Aorta (tissue), 1 donor: Measurements from ENCODE around the gene NDUFV2.

- PRO-cap = no peak
Measured at GRCh38 chr18:7754626-7755579, 187.8 kb downstream of the PTPRM start.

- PRO-cap = no peak
Measured at GRCh38 chr18:7818905-7819593, 251.9 kb downstream of the PTPRM start.

- PRO-cap = no peak
Measured at GRCh38 chr18:8076262-8076807, 509.2 kb downstream of the PTPRM start.

DNA sequence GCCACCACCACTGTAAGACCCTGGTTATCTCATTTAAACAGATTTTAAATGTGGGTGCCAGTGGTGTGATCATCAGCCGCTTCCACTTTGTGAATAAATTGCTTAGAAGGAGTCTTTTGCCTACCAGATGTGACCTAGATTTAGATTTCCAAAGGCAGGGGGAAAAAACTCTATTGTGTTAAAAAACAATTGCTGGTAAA is 466.4 kb upstream of the RAB12 start:
- PRO-cap = no peak

DNA sequence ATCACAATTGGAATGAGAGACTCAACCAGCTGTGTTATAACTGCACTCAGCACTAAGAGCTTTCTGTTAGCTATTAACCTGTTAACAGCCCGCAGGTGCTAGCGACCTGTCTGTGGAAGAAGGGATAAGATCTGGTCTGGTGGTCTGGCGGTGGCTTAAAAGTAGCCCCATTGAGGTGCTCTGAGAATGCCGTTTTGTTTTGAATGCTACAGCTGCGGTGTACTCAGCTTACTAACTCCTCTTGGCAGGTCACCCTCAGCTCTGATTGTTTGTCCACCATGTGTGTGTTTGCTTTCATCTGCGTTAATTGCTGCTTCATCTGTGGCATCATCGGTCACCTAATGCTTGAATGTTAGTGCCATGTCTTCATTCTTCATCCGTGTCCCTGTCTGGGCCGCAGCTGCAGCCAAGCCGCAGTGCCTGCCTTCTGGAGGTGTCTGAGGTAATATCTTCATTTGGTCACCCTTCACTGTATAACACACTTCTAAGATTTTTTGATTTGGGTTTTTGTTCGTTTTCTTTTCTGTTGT is 16.4 kb downstream of the RAB12 start:
- PRO-cap = no peak

DNA sequence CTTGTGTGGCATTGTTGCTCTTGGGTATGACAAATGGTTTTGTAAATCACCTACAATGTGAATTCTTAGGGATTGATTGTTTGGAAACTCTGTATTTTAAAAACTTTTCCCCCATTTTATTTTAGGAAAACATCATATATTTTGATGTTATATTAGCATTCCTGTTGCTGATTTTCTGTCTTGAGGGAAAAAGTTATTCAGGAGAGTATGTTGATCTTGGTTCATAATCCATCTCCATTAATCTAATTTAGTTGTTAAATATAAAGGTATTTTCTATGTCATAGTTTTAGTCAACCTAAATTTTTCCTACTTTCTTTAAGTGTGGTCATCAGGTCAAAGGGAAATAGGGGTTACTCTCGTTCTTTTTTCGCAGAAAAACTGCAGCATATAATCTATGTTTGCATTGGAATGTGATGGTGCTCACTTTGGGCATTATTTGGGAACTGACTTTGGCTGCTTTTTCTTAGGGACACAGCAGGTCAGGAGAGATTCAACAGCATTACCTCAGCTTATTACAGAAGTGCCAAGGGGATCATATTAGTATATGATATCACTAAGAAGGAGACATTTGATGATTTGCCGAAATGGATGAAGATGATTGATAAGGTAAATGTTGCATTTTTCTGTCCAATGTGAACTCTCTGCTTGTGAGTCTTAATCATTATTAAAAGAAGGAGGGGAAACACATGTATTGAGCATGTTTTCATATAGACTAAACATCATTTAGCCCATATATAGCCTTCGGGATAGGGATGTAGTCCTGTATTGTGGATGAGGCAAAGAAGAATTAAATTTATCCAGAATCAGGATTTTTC is 23.7 kb downstream of the RAB12 start:
- PRO-cap = no peak

DNA sequence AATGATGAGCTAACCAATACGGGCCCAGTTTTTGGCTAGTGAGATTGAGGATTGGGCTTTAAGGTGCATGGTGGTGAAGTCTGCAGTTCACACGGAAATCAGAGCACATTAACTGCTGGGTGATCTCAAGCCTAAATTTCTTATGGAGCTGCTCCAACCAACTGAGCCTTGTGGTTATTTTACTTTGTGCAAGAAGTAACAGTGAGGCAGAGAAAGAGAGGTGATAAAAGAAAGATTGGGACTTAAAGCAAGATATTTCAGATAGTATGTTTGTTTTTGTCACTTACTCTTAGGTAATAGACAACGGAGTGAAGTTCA is 2.4 kb downstream of the MTCL1 start:
- PRO-cap = no peak

DNA sequence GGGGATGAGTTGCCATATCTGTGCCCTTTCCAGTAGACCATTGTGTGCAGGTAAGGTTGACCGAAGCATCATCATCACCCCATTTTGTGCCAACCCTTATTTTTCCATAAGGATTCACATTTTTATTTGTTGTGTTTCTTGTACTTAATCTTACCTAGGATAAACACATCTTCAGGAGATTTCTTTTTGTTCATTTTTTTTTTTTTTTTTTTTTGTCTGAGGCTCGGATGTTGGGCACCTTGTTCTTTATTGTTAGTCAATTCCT is 11.0 kb downstream of the MTCL1 start:
- PRO-cap = no peak

DNA sequence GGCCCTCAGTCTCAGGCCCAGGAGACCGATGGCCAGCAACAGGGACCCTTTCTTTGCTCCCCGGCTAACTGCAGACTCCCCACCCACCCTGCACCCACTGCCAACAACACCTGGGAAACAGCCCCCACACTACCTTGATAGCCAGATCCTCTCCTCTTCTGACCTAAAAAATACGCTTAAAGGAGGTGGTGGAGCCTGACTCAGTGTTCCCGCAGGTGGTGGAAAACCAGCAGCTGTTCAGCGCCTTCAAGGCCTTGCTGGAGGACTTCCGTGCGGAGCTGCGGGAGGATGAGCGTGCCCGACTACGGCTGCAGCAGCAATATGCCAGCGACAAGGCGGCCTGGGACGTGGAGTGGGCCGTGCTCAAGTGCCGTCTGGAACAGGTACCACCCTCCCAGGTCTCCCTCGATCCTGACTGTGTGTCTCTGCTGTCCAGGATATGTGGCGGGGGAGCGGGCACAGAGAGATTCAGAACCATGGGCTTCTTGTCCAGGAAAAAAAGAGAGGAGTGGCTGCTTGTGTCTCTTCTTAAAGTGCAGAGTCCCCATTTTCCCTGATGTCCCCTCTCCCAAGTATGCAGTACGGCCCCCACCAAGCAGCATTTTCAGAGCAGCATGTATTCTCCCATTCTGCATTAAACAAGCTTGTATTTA is 101.4 kb downstream of the MTCL1 start:
- PRO-cap = no peak

GRCh38 chr18:8911732-8912172 is 190.7 kb upstream of the NDUFV2 start:
- PRO-cap = no peak

DNA sequence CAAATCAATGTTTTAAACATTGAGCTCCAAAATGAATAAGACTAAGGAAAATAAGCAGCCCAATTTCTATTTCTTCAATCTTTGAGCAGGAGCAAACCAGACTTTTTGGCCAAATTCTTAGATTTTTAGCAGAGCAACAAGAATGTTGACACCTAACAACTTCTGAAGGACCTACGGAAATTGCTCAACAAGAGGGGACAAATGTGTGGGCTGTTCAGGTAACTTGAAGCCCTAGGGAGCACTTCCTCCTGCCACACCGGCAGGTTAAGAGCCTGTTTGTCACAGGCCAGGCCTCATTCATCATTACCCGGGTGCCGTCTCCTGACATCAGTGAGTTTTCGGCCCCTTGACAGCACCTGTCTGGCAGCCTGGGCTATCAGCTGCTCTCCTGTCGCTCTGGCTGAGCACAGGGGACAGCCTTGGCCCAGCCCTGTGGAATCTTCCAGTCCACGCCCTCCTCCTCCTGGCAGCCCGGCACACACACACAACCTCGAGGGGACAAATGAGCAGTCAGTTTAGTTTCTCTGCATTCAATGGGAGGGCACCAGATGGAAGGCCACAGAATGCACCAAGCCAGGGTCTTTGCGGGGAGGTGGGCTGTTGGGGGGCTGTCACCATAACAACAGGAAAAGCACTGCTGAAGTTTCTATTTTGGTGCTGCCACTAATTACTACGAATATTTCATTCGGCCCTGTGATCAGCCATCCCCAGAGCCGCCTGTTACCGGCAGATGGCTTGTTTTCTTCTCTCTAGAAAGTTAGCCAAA is 190.1 kb upstream of the NDUFV2 start:
- PRO-cap = no peak

- PRO-cap = no peak
Measured at GRCh38 chr18:8934857-8935321, 167.6 kb upstream of the NDUFV2 start.

DNA sequence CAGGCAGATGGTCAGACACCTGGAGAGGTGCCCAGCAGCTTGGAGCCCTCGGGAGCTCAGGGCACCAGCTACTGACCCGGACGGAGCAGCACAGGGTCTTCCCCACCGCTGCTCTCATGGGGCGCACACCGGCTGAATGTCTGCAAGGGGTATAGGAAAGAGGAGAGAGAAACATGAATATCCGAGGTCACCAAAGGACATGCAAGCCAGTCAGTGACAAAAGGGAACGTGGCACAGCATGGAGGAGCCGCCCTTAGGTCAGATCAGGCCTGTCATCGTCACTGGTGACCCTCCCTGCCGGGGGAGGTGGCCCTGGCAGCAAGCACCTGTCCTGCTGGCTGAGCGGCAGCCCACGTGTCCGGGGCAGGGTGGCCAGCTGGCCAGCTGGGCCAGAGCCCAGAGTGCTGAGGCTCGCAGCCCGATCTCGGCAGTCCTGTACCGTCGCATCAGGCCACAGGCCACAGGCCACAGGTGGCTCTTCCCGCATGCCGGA is 112.0 kb upstream of the NDUFV2 start:
- PRO-cap = no peak

- PRO-cap = no peak
Measured at GRCh38 chr18:9082761-9083234, 19.7 kb upstream of the NDUFV2 start.

DNA sequence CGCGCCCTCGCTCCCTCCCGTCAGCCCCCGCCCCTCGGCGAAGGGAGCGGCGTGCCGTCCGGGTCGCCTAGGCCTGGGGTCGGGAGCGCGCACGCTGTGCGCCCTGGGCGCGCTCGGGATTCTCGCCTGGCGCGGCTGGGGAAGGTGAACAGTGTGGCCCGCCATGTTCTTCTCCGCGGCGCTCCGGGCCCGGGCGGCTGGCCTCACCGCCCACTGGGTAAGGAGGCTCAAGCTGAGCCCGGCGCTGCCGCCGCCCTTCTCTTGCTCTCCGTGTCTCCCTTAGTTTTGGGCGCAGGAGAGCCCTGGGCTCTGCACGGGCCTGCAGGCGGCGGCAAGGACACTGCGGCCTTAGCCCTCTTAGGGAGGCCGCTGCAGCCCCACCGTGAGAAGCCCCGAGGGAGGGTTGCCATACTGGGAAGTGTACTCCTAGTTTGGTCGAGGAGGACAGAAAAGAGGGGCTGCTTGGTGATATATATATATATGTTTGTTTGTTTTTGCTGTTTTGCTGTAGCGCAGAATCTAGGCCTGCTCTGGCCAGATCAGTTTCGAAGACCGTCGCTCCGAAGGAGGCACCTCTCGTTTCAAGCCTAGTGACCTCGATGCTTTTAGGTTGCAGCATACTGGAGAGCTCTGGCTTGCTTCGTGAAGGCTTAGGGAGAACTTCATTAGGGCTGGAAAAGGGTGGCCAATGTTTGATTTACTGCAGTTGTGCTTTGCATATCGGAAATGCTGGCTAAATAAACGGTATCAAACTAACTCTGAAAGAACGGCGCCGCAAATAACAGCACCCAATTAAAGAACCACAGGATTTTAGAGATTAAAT is at the start of gene NDUFV2:
Gene NDUFV2, plus strand, starts transcription at position 119 of the 823 bp plus-strand sequence.
- PRO-cap = bidirectional peak, plus-strand start at position 138 of the sequence, minus-strand start outside the sequence

DNA sequence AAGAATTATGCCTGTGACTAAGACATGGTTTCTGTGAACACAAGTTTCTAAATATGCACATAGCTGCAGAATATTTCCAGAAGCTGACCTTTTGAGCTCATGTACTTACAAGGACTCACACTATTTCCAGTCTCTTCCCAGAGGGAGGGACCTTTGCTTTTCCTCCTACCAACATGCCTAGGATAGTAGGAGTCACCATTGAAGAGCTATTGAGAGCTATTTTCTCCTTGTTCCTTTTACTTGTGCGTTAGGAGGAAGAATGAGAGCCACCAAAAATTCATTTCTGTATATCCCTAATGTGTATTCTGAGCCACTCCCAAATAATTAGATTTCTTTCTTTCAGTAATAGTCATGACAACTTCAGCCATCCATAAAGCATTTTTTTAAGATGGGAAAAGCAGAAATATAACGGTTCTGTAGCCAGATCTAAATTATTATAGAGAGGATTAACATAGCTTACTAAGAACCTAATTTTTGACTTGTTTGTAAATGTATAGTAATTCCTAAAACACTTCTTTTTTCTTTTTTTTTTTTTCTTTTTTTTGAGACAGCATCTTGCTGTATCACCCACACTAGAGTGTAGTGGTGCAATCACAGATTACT is 81.7 kb downstream of the ANKRD12 start:
- PRO-cap = no peak

DNA sequence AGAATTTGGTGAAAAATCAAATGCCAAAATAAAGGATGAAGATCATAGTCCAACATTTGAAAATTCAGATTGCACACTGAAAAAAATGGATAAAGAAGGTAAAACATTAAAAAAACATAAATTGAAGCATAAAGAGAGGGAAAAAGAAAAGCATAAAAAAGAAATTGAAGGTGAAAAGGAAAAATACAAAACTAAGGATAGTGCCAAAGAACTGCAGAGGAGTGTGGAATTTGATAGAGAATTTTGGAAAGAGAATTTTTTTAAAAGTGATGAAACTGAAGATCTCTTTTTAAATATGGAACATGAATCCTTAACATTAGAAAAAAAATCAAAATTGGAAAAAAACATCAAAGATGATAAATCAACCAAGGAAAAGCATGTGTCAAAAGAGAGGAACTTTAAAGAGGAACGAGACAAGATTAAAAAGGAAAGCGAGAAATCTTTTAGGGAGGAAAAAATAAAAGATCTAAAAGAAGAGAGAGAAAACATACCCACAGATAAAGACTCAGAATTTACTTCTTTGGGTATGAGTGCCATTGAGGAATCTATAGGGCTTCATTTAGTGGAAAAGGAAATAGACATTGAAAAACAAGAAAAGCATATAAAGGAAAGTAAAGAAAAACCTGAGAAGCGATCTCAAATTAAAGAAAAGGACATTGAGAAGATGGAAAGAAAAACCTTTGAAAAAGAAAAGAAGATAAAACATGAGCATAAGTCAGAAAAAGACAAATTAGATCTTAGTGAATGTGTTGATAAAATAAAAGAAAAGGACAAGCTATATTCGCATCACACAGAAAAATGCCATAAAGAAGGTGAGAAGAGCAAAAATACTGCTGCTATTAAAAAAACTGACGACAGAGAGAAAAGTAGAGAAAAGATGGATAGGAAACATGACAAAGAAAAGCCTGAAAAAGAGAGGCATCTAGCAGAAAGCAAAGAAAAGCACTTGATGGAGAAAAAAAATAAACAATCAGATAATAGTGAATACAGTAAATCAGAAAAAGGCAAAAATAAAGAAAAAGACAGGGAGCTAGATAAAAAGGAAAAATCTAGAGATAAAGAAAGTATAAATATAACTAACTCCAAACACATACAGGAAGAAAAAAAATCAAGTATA is 79.1 kb upstream of the TWSG1 start:
- PRO-cap = no peak

DNA sequence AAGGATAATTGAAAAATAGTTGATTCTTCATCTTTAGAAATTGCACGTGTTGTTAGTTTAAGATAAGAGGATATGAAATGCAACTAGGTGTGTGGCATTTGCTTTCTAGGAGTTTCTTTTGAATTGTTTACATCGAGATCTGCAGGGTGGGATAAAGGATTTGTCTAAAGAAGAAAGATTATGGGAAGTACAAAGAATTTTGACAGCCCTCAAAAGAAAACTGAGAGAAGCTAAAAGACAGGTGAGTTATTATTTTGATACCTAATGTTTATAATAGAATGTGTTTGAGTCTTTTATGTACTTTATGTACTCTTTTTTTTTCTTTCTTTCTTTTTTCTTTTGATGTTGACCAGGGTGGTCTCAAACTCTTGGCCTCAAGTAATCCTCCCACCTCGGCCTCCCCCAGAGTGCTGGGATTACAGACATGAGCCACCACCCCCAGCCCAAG is 50.3 kb downstream of the RALBP1 start:
- PRO-cap = no peak

DNA sequence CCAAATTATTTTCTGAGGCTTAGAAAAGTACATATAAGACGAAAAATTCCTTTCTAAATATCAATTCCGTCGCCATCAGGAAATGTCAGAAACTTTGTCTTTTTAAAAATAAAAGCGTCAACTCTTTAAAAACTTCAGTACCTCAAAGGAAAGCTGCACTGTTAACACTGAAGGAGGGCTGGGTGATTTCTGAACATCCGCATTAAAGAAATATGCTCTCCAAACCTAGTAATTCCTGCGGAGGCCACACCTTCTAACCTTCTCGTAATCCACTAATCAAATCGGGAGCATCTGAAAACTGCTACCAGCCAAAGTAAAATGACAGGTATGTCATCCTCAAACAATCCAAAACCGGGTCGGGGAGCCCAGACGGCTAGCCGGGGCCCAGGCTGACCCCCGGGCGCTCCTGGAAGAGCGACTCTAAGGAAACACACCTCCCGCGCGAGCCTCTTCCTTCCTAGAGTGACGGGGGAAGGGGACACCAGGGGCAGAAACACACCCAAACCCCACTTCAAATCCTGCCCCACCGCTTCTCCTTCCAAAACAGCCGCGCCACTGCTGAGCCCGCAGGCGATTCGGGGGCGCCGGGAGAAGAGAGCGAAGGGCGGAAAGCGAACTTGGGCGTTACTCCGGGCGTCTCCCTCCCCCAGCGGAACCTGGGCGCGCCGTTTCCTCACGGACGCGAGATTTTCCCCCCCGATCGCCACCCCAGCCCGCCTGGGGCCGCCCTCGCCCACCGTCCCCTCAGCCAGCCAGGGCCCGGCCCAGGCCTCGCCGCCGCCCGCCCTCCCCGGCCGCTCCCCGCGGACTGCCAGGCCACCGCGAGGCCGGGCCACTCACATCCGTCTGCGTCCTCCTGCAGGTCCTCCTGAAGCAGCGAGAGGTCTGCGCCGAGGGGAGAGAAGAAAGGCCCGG is 716 bp downstream of the PPP4R1 start:
- PRO-cap = bidirectional peak, plus-strand start at position 684 of the sequence, minus-strand start at position 596 of the sequence; bidirectional peak, plus-strand start at position 839 of the sequence, minus-strand start at position 810 of the sequence

DNA sequence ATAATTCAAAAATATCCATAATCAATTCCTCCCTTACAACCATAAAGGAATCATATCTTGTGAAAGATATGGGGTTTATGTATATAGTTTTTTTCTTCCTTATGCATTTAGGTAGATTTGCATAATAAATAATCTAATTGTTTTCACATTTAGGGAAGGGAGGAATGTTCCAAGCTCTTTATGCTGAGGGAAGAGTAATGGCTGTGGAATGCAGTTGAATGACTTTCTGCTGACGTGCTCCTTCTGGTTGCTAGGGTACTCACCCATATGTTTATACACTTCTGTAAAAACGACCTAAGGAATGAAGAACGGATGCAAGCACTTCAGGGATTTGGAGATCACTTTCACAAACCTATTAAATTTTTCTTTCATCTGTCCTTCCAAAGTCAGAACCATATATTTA is 29.2 kb upstream of the PPP4R1 start:
- PRO-cap = no peak